Airway epithelial cell (primary cell): Measurements from ENCODE around the genes CTRB1 and BCAR1.

DNA sequence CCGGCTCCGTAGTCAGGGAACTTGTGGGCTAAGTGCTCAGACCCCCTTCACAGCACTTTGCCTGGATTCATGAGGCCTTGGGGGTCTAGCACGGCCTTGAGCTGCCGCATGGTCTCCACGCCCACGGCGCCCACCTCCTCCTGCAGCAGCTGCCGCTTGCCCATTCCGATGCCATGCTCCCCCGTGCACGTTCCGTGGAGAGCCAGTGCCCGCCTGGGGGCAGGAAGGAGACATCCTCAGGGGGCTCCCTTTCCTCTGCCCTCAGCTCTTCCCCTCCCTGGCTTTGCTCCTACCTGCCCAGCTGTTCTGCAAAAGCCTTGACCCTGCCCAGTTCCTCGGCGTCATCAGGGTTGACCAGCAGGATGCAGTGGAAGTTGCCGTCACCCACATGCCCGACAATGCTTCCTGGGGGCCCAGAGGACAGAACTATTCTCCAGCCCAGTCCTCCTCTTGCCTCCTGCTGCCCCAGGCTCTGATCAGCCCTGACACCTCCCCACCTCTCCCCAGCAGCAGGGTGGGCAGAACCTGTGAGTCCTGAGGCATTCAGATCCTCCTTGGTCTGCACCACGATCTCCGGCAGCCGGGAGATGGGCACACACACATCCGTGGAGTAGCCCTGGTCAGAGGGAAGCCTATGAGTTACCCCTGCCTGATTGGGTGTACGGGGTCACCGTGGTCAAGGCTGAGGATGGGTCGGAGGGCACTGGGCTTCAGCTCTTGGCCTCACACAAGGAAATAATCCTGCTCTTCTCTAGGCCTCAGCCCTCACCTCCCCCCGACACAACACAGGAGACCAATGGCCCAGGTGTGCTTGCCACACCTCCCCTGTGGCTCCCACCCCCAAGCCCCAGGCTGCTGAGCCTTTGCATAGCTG, 4.0 kb downstream of the LDHD start:
- RAMPAGE, long total RNA: no peak

GRCh38 chr16:75218265-75219495, at the start of gene CTRB1:
TSS of gene CTRB1 (plus strand) at chr16:75218988.
- RAMPAGE, long total RNA: no peak

DNA sequence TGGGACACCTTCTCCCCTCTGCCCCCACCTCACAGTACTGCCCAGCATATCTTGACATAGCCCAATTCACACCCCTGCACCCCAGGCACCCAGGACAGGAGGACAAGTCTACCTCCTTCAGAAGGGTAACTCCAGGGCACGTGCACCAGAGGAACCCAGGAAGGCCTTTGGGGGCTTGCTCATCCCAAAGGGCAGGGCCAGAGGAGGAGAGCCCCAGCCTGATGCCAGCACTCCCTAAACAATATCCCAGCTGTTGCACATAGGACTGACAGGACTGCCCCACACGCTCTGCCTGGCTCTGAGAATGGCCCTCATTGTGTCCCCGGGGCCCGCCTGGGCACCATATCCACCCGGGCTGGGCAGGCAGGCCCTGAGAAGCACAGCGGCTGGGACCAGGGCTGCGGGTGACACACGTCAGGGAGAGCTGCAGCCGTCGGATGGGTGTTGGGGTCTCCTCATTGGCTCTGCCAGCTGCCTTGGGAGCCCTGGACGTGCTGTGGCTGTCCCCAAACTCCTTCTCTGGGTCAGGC, 4.3 kb downstream of the BCAR1 start:
- RAMPAGE, long total RNA: no peak

DNA sequence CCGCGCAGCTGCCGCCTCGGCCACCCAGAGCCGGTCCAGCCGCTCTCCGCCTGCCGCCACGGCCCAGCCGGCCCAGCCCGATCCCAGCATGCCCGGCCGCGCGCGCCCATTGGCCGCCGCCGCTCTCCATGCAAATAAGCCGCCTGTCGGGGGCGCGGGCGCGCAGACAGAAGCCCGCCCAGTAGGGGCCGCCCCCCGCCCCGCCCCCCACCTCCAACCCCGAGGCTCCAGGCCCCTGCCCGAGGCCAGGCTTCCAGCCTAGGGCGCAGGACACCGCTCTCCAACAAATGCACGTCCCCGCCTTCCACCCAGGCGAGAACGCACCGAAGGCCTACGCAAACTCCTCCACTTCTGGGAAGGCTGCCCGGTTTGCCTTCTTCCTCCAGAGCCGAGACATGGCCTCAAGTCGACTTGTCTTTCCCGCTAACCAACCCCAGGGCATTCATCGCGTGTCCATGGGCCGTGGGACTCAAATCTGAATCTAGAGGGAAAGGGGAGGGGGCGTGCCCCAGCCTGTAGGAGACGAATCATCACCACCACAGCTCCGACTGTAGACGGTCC, at the start of gene BCAR1:
TSS of gene BCAR1 (minus strand) at position 37 of the 561 bp plus-strand sequence.
- RAMPAGE, long total RNA: no peak

DNA sequence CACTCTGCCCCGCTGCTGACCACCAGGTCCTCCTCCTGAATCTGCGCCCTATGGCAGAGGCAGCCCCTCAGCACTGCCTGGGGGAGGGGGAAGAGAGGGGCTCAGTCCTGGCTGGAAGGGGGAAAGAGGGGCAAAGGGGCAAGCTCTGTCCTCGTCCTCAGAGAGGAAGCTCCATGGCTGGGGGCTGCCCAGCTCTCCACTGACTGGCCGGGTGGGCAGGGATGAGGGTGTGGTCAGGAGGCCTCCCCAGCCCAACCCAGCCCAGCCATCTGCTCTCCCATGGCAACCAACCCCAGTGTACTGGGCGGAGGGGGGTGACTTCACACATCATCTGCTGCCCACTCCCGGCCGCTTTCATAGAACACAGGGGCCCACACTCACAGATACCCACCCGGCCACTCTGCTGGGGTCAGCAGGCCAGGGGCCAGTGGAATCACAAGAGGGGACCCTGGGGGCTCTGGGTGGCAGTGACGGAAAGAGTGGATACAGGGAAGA, 5.6 kb upstream of the BCAR1 start:
- RAMPAGE, long total RNA: no peak

DNA sequence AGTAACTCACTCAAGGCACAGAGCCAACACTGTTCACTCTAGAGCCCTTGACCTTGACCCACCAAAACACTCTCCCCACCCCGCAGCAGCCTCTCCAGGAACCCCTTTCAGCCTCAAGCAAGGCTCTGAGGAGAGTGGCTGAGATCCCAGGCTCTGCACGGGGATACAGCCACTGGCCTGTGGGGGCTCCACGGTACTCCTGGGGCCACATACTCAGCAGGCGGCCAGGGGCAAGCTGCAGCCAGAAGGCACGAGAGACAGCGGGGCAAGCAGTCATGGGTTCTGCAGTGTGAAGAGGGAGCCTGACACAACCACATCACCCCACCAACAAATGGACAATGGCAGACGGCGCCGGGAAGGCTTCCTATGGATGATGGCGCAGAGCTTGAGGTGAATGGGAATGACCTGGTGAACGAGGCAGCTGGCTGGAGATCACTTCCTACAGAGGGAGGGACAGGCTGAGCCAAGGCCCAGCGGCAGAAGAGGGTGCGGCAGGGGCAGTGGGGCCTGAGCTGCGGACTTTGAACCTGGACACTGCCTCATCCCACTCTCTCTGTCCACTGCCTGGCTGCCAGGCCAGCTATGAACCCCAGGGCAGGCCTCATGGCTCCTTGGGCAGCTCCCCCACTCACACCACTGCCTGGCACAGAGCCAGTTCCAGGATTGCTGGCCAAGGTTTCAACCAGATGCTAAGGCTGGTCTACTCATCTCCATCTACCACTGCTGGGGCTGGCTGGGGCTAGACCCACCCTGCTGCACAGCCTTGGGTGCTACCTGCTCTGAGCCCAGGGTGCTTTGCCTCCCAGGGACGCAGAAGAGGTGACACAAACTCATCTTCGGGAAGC, 10.9 kb upstream of the BCAR1 start:
- RAMPAGE, long total RNA: no peak

DNA sequence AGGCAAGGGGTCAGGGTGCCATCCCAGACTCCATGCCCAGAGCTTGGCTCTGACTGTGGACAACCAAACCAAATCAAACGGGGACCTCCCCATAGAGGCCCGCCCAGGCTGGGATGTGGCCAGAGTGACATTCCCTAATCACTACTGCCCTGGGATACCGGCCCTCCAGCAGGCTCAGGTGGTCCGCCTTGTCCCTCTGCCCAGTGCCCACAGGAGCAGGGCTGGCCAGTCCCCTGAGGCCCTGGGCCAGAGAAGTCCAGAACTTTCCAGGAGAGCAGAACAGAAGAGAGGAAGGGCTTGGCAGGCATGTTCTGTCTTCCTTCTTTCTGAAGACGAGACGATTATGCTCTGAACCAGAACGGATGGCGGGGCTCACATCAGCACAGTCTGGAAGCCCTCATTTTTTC, 12.8 kb upstream of the BCAR1 start:
- RAMPAGE, long total RNA: no peak

GRCh38 chr16:75457068-75457365, 7.5 kb downstream of the TMEM170A start:
- RAMPAGE, long total RNA: no peak

- RAMPAGE, long total RNA: no peak
Observed at GRCh38 chr16:75486058-75486542, 9.1 kb downstream of the CHST6 start.

DNA sequence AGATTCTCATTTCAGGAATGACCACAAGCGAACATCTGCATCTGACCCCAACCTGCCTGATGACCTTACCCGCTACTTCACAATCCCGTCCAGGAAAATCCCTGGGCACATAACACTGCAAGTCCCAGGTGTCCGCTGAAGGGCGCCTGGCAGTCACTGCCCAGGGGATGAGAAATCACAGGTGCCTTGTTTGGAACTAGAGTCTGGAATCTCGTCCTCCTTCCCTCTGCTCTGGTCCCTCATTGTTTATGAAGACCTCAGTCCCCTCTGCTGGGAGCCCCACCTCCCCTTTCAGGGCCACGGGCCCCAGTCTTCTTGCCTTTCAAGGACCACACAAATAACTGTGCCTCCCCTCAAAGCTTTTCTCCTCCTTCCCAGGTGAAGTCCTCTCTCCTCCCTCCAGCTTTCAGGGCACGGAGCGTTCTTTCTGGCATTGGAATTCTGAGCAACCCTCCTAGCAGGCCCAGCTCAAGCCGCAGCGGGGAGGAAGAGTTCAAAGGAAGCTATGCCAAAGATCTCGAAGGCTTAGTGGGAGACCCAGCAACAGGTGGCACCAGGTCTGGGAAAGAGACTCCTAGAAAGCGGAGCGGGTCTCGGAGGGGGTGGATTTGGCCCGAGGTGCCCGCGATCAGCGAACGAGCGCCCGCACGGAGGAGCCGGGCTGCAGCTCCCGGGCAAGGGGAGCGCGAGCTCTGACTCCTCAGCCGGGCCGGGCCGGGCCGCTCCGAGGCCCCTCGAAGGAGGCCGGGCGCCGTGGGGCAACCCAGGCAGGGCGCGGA, 19.6 kb downstream of the CHST5 start:
- RAMPAGE, long total RNA: no peak

GRCh38 chr16:75593817-75594434, 27.7 kb downstream of the GABARAPL2 start:
- RAMPAGE, long total RNA: no peak

DNA sequence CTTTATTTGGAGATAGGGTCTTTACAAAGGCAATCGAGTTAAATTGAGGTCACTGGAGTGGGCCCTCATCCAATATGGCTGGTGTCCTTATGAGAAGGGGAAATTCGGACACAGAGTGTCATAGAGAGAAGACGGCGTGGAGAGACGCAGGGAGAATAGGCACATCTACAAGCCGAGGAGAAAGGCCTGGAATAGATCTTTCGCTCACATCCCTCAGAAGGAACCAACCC, 71.5 kb downstream of the VAT1L start:
- RAMPAGE, long total RNA: no peak

- RAMPAGE, long total RNA: no peak
Observed at GRCh38 chr16:78592978-78593750, 493.7 kb downstream of the WWOX start.

DNA sequence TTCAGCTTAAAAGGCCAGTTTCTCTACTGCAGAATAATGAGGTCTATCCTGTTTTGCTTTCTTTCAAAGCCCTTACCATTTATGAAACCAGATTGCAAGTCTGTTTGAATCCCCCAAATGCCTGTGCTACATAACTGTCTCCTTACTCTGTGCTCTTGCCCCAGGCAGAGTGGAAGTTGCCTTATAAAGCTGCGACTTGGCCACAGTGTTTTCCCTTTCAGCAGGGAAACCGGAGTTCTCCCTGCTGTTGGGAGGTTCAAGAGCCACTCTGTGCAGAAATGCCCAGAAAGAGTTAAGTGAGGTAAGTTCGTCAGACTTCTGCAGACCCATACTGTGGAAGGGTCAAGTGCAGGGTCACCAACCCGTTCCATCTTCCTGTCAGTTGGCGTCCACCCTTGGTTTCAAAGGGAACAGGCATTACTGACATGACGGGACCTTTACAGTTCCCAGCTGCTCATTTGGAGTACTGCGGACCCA, 508.9 kb downstream of the WWOX start:
- RAMPAGE, long total RNA: no peak

- RAMPAGE, long total RNA: no peak
Observed at GRCh38 chr16:78646967-78647567, 547.6 kb downstream of the WWOX start.

- RAMPAGE, long total RNA: no peak
Observed at GRCh38 chr16:79051880-79052254, 548.7 kb downstream of the MAF start.

- RAMPAGE, long total RNA: no peak
Observed at GRCh38 chr16:79163533-79164243, 436.8 kb downstream of the MAF start.

- RAMPAGE, long total RNA: no peak
Observed at GRCh38 chr16:79284775-79284997, 315.9 kb downstream of the MAF start.

GRCh38 chr16:79561651-79562094, 38.9 kb downstream of the MAF start:
- RAMPAGE, long total RNA: no peak

DNA sequence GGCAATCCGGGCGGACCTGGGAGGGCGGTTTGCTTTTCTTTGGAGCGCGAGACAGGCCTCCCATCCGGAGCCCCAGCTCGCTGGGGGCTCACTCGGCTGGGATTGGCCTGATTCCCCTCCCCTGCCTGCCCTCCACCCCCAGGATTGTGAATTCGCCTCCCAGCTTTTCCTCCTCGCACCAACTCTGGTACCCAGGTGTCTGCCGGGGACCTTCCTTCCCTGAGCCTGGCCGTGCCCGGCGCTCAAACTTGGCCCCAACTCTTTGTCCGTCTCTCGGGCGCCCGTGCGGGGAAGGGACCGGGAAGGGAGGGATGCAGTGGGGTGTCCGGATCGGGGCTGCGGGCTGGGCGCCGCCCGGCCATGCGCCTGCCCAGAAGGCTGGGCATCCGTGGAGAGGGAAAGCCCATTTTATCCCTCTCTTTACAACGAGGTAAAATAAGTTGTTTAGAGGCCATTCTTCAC, 518 bp upstream of the MAF start:
- RAMPAGE, long total RNA: no peak